ENCODE measurements around the genes KCNK15, PABPC1L and TOMM34.

GRCh38 chr20:44153447-44154114, 33.4 kb downstream of the JPH2 start:
- RRBS: no CpG with 5 or more reads among the region's 9 CpGs

DNA sequence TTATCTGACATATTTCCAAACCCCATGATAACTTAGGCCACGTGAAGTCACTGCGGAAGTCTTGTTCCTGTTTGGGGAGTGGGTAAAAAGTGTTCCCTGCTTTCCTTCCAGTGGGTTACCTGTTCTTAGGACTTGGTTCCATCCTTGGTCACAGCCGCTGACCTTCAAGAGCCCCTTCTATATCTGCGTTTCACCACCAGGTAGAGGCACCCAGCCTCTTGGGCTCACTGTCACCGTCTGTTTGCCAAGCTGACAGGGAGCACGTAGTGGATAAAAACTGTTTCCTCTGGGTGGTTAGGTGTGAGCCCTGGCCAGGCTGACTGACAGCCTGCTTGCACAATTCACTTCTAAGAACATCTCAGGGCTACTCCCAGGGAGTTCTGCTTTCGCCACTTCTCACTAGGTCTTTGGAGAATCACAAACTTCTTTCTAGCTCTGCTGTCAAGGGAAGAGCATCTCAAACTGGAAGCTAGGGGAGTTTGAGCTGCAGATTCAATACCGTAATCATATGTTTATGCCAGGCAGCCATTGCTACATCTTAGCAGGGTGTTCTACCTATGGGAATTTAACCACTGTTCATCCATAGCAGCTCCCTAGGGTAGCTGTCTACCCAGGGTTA, 1.8 kb upstream of the JPH2 start:
- RRBS: no CpG with 5 or more reads among the region's 8 CpGs

GRCh38 chr20:44207819-44208576, 2.6 kb downstream of the OSER1 start:
- RRBS: no CpG with 5 or more reads among the region's 9 CpGs

GRCh38 chr20:44395453-44396166, 40.1 kb downstream of the HNF4A start:
- RRBS: no CpG with 5 or more reads among the region's 10 CpGs

DNA sequence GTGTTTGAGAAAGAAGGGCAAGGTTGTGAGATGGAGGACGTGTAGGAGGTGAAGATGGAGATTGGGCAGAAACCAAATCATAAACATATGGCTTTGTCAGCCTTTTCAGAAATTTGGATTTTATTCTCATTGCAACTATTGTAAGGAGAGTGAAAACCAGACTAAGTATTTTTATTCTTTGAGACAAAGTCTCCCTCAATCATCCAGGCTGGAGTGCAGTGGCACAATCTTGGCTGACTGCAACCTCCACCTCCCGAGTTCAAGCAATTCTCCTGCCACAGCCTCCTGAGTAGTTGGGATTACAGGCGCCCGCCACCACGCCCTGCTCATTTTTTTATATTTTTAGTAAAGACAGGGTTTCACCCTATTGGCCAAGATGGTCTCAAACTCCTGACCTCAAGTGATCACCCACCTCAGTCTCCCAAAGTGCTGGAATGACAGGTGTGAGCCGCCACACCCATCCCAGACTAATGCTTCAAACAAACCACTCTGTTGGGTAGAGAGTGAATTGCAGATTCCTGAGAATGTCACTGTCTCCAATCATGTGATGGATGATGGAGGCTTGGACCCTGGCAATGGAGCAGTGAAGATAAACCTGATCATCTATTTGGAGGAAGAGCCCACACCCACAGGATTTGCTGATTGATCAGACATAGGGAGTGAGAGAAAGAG, 50.7 kb upstream of the TTPAL start:
- RRBS: no CpG with 5 or more reads among the region's 6 CpGs

DNA sequence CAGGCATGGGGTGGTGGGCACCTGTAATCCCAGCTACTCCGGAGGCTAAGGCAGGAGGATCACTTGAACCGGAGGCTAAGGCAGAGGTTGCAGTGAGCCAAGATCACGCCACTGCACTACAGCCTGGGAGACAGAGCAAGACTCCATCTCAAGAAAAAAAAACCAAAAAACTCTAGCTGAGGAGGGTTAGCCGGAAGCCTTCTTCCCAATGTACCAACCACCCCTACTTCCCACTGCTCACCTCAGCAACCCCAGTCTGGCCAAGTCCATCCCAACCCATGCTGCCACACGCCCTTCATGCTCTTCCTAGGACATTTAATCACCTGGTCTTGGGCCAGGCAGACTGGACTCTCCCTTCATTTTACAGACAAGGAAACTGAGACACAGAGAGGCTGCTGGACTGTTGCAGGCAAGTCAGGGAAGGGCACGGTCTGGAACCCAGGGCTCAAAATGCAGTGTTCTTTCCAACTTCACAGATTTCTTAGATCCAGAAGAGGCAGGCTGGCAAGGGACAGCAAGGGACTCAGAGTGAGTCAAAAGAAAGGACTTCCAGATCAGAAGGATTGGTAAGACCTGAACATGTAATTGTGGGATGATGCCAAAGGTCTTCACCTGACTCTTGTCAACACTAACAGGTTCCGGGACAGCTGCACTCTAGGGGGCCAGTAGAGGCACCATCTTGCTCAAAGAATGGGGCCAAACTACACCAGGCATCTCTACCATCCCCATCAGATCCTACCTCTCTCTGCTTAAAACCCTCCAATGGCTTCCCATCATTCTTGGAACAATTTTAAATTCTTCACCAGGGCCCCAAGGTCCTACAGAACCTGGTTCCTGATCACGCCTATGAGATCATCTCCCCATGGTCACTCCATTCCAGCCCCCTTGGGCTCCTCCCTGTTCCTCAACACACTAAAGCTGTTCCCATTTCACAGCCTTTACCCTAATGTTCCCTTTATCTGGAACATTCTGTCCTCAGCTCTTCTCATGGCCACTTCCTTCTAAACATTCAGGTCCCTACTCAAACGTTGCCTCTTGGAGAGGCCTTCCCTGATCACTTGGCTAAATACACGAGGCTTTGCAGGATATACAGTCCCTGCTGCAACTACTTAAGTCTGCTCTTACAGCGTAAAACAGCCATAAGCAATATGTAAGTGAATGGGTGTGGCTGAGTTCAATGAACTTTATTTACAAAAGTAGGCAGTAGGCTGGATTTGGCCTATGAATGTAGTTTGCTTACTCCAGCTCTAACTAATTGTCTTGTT, 29.9 kb upstream of the TTPAL start:
- RRBS: no CpG with 5 or more reads among the region's 11 CpGs

DNA sequence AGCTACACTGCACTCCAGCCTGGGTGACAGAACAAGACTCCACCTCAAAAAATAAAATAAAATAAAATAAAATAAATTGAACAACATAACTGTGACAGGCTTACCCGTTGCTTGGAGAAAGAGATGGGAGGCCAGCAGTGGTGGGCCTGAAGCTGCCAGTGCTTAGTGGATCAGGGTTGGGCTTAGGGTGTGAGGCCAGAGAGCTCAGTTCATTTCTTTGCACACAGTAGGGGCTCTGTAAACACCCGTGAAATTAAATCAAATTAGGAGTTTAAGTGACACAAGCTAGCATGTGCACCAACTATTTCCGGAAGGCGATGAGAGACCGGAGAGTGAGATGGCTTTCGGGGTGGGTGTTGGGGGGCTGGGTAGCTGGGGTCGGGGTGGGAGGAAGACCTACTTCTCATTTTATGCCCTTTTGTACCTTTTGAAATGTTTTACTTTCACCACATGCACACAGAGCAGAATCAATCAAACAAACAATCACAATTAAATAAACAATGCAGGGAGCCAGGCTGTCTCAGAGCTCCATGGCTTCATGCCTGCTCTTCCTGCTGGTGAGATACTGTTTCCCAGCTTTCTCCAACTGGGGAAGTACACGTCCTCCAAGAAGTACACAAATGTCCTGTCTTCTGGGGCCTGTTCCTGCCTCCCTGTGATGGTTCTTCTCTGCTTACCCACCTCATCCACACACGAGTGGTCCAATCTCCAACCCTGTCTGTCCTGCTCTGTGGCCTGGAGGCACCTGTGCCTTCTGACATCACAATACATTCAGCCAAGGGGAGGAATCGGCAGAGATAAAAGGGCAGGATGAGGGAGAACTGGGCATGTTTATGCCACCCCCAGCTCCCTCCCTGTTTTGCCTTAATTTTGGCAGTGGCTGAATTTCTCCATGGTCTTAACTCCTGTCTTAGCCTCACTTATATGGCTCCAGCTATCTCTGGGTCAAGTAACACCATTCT, 25.5 kb upstream of the TTPAL start:
- RRBS: no CpG with 5 or more reads among the region's 10 CpGs

- RRBS: no CpG with 5 or more reads among the region's 3 CpGs
Measured at GRCh38 chr20:44464975-44465641, 10.6 kb upstream of the TTPAL start.

DNA sequence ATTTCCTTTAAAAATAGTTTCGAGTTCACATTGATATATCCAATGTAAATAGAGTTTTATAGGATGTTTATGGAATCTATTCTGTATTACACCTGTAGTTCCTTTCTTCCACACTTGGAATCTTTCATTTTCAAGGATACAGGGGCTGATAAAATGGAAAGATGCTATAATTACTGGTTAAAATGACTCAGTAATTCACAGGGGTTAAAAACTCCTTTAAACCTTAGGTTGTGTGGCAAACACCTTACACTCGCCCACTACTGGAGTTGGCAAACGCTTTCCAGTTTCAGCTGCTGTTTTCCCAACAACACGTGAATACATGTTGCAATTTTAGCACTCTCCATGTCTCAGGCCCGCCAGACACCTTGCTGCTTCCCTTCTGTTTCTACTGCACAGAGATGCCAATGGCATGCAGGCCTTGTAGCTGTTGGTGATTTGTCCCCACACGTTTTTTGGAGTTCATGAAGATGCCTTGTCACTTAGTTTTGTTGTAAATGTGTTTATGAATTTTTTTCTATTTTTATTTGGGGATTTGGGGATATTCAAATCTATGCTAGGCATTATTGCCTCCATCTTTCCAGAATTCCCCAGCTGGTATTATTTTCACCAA, 5.4 kb upstream of the TTPAL start:
- RRBS: no CpG with 5 or more reads among the region's 6 CpGs

DNA sequence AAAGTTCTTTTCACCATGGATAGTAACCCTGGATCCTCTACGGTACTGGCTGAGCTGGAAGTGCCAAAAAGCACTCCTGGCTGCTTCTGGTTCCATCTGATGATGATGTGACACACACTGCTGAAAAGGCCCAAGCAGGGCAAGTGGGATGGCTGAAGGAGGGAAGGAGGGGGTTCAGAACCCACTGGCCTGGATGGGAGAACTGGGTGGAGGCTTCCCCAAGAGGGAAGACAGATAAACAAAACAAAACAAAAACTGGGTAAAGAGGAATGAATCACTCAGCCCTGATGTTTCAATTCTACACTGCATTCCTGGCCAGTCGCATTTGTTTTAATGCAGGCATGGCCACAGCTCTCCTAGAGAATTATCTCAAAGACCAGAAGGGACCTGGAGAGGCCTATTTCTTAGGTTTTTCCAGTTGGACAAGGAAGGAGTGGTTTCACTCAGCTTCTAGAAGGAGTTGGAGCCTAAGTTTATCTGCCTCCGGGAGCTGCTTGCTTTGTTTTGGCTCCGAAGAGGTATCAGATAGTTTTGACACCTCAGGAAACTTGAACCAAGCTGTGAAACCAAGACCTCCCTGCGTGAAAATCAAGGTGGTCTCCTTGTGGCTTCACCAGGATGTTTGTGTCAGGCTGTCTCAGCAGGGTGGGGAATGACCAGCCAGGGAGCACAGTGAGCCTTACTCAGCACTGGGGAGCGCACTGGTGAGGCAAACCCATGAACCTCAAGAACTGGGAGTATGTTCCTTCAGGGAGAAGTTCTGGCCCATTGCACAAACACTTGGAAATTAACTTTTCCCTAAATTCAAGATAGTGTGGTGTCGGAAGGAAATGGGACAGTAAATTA, 16.1 kb downstream of the TTPAL start:
- RRBS: no CpG with 5 or more reads among the region's 7 CpGs

GRCh38 chr20:44536351-44536639, 14.4 kb upstream of the SERINC3 start:
- RRBS: no CpG with 5 or more reads among the region's 1 CpG

DNA sequence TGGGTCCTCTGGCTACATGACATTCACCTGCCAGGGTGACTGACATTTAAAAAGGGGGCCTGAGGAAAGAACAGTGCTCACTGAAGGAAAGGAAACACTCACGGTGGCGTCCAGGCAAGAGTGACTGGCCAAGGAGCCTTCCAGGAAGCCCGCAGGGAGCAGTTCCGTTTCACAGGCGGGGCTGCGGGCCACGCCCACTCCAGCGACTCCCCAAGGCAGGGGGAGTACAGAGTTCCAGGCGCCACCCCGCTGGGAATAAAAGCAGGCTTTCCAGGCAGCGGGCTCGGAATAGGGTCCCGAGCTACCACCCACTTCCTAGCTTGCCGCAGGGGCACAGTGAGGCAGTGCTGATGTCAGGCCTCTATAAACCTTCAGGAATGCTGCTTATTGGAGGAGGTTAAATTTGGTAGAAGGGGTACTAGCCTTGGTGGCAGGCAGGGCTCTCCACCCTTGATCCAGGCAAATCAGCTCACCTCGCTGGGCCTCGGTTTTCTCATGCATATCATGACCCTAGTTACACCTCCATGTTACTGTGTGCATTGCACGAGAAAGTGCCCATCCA, 34.3 kb downstream of the PKIG start:
- RRBS: no CpG with 5 or more reads among the region's 17 CpGs

DNA sequence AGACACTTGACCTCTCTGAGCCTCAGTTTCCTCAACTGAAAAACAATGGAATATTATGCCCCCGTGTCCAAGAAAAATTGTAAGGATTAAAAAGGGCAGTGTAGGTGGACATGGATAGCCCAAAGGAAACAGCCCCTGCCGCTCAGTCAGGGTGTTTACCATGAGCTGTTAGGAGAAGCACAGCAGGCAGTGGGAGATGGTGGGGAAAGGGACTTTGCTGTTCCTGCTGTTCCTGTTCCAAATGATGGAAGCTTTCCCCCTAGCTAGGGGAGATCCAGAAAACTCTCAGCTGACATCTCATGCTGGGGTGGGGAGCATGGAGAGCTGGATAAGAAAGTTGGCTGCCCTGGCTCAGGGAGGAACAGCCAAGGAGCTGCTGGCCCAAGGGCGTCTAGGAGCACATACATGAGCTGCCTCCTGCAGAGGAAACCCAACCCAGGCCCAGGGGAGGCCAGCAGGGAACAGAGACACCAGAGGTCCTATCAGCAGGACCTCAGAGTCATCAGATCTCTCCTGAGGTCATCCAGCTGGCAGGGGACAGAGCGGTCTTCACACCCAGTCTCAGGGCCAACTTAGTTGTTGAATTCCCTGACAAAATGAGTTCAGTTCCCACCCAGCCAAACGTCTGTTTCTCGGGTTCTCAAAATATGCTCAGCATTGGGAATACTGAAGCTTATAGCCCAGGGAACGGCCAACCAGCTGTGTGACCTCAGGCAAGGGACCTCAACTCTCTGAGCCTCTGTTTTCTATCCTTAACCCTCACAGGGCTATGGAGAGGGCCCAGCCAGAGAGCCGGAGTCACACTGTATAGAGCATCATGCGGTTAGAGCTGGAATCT, 14.0 kb downstream of the ADA start:
- RRBS: no CpG with 5 or more reads among the region's 9 CpGs

- RRBS: no CpG with 5 or more reads among the region's 3 CpGs
Measured at GRCh38 chr20:44646149-44646694, 5.3 kb downstream of the ADA start.

DNA sequence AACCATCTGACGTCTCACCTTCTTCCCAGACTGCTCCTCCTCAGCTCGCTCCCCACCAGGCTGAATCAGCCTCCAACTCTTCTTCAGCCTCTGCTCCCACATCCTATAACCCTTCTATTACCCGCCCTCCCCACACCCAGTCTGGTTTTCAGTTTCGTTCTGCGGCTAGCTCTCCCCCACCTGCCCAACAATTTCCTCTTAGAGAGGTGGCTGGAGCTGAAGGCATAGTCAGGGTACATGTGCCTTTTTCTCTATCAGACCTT, 20.1 kb upstream of the ADA start:
- RRBS: no CpG with 5 or more reads among the region's 5 CpGs

DNA sequence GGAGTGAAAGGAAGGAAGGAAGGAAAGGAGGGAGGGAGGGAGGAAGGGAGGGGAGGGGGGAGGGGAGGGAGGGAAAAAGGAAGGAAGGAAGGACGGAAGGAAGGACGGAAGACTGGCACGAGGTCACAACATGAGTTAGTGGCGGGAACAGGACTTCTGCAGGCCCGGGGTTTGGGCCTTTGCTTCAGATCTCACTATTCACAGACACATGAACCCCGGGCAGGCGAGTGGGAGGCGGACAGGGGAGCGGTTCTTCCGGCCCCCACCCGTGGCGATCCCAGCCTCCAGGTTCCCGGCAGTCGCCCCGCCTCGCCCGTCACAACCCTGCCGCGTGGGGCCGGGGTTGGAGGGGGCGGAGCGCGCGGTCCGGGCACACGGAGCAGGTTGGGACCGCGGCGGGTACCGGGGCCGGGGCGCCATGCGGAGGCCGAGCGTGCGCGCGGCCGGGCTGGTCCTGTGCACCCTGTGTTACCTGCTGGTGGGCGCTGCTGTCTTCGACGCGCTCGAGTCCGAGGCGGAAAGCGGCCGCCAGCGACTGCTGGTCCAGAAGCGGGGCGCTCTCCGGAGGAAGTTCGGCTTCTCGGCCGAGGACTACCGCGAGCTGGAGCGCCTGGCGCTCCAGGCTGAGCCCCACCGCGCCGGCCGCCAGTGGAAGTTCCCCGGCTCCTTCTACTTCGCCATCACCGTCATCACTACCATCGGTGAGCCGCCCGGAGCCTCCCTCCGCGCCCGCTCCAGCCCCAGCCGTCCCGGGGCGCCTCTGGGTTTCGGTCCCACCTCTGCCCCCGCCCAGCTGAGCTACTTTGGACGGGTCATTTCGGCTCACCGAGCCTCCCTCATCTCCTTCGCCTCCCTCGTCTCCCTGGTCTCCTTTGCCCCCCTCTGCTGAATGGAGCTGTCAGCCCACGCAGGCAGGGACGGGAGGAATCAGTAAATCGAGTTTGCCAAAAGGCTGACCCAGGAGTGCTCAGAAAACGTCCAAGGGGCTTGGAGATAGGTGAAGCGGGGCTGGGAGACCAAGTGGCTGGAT, at the start of gene KCNK15:
TSS of gene KCNK15 (plus strand) at position 373 of the 1,030 bp plus-strand sequence.
- RRBS: 6% methylated on average over 44 of the region's 87 CpGs

GRCh38 chr20:44762331-44762987, 16.8 kb downstream of the KCNK15 start:
- RRBS: no CpG with 5 or more reads among the region's 10 CpGs

- RRBS: no CpG with 5 or more reads among the region's 6 CpGs
Measured at GRCh38 chr20:44894702-44895602, 9.4 kb downstream of the YWHAB start.

GRCh38 chr20:44909662-44910536, at the start of gene PABPC1L:
Gene PABPC1L (plus strand): TSS chr20:44910060.
- RRBS: 2% methylated on average over 22 of the region's 63 CpGs

DNA sequence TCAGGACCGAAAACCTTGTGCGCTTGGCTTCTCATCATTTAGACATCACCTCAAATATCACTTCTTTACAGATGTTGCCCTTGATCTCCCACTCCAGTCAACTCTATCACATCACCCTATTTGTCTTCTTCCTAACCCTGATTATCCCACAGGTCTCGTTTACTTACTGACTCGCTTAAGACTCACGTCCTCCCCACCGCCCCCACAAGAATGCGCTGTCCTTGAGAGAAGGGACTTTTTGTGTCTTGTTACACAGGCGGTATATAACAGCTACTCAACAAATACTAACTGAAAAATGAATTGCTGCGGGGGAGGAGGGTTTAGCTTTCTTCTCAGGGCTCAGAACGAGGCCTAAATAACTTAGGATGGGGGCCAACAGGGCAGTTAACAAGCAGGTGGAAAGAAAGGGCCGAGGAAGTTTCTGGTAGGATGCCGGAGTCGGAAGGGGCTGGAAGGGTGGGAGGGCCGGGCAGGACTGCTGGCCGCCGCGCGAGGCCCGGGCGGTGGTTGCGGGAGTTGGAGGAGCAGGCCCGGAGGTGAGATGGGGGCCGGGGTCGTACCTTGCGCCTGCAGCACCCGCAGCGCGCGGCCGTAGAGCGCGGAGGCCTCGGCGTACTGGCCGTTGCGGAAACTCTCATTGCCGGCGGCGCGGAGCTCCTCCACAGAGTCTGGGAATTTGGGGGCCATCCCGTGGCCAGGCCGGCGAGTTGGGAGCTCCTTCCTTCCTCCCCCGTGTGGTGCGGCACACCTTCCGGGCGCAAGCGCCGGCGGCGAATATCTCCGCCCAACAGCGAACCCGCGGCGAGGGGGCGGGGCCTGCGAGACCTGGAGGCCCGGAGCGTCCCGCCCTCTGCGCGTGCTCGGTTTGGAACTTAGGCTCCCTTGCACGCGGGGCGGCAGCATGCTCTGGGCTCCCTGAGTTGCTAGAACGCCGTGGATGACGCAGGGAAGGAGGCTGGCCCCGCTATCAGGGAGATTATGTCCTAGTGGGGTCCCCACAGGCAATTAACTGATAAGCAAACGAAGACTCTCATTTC, at the start of gene TOMM34:
TSS of gene TOMM34 (minus strand) at position 751 of the 1,037 bp plus-strand sequence.
- RRBS: 1% methylated on average over 29 of the region's 72 CpGs